Sigmoid colon (tissue), 4 donors: ENCODE results near the genes SLC18B1 and TCF21.

- PRO-cap, result no peak
- RAMPAGE, long total RNA, 4 experiments, result start-site peak on the minus strand in 4 of 4 experiments, at chr6:132798562-132798667 at its widest, 58 to 185 reads per replicate
These were observed at the start of gene SLC18B1 for GRCh38 chr6:132797920-132798833. SLC18B1 (minus strand) TSS chr6:132798637.

GRCh38 chr6:132822892-132823394, 8.6 kb downstream of the RPS12 start:
- PRO-cap, result no peak
- RAMPAGE, long total RNA, 4 experiments, result no peak in any of the 4 experiments

- PRO-cap, result no peak
- RAMPAGE, long total RNA, 4 experiments, result no peak in any of the 4 experiments
These were observed 178.4 kb upstream of the EYA4 start for GRCh38 chr6:133062699-133063297.

DNA sequence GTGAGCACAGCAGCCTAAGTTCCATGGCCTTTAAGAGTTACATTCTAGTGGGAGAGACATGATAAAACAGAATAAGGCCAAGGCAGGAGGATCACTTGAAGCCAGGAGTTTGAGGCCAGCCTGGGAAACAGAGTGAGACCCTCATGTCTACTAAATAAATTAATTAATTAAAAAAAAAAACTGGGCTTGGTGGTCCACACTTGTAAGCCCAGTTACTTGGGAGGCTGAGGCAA, 75.7 kb upstream of the EYA4 start:
- PRO-cap, result no peak
- RAMPAGE, long total RNA, 4 experiments, result no peak in any of the 4 experiments

DNA sequence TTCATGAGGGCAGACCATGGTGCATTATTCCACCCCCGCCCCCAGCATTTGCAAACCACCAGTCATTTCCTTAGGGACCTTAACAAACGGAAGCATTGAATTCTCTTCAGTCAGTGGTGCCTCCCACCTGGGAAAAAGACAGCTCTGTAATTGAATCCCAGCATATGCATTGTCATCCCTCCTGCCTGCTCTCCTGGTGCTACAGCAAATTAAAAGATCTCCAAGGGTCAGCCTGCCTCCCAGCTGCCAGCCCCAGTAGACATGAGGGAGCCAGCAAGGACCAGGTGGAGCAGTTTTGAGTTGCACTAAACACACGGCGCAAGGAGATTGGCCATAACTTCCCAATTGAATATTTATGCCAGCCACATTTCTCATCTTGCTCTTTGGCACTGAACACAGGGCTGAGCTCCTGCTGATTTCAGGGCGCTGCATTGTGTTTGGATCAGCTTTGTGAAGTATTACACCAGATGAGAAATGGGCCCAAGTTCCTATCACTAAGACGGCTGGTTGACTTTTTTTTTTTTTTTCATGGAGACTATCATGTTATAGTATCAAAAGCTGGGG, 190.9 kb downstream of the EYA4 start:
- PRO-cap, result no peak
- RAMPAGE, long total RNA, 4 experiments, result no peak in any of the 4 experiments

DNA sequence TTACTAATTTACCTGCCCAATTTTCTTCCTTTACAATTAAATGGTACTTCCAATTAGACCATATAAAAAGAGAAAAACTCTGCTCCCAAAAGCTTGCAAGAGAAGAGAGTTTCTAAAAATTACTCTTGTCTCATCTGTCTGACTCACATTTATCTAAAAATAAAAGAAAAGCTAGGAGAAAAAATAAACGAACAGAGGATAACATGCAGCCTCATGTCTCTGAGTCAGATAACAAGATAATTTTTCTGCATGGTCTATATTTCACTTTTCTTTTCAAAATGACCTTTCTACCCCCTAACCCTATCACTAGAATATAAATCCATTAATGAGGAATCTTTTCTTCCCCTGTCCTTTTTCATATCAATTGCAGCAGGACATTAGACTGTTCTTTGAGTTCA, 127.2 kb upstream of the TCF21 start:
- PRO-cap, result no peak
- RAMPAGE, long total RNA, 4 experiments, result no peak in any of the 4 experiments

DNA sequence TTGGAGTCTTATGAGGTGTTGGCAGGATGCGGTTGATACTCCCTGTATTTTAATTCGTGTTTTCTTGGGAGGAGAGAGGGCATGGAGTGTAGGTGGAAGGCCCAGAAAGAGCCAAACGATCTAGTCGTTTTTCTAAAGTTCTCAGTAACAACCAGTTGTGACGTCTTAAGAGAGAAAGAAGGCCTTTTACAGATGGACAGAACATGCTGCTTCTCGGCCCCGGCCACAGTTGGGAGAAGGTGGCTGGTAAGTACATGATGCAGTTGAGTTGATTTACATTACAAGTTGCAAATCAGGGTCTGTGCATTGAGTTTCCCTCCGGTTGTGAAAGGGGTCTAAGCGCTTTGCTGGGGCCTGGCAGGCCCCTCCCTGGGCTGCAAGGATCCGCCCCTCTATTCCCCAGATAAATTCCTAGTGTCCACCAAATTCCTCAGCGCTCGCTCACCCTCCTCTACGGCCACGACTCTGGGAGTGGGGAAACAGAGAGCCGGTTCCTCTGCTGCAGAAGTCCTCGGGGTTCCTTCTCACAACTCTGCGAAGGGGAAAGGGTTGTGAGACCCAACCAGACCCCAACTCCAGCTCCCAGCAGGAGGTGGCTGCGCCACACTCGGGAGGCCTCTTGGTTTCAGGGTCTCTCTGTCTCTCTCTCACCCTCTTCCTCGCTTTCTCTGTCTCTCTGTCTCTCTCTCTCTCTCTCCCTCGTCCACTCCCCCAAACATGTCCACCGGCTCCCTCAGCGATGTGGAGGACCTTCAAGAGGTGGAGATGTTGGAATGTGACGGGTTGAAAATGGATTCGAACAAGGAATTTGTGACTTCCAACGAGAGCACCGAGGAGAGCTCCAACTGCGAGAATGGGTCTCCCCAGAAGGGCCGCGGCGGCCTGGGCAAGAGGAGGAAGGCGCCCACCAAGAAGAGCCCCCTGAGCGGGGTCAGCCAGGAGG, at the start of gene TCF21:
TCF21 (plus strand) TSS at position 433 of the 943 bp plus-strand sequence.
- PRO-cap, result no peak
- RAMPAGE, long total RNA, 4 experiments, result start-site peak on the plus strand in 3 of 4 experiments, centred at positions 431 to 497 of the sequence, 222 to 490 reads per replicate; start-site peak on the minus strand in 2 of 4 experiments, centred at positions 275 to 481 of the sequence, 5 to 7 reads per replicate

GRCh38 chr6:133889624-133890611, 1.0 kb downstream of the TCF21 start:
- PRO-cap, result no peak
- RAMPAGE, long total RNA, 4 experiments, result no peak in any of the 4 experiments

DNA sequence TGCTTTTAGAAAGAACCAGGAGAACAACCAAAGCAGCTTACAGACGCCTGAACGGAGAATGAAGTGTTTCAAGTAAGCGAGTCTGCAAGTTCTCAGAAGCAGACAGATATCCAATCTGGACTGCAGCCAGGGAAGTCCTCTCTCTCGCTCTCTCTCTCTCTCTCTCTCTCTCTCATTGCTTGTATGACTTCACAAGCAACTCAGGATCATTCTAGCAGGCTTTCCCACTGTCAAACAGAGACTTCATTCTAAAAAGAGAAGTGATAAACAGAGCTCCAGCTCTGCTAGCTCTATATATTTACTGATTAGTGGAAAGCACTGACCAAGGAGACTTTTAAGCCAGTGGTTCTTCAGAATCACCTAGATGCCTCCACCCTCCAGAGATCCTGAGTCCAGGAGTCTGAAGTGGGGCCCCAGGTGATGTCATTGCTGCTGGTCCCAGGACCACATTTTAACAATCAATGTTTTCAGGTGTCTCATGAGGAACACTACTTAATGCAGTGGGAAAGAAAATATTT, 6.0 kb downstream of the TCF21 start:
- PRO-cap, result no peak
- RAMPAGE, long total RNA, 4 experiments, result no peak in any of the 4 experiments

DNA sequence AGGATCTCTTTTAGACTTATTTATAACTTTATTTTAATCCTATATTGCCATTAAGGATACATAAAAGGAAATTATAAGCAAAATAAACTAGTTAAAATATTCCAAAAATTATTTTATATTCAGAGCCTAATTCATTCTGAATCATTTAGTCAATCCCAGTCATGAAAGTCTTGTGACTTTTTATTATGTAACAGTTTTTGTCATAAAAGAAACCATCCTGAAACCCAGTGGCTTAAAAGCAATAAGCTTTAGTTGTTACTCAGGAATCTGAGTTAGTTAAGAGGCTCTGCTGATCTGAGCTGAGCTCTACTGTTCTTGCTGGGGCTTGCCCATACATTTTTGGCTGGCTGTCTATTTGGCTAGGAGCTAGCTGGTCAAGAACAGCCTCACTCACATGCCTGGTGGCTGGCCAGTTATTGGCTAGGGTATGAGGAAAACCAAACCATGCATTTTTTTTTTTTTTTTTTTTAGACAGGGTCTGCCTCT, 10.6 kb downstream of the TCF21 start:
- PRO-cap, result no peak
- RAMPAGE, long total RNA, 4 experiments, result no peak in any of the 4 experiments

DNA sequence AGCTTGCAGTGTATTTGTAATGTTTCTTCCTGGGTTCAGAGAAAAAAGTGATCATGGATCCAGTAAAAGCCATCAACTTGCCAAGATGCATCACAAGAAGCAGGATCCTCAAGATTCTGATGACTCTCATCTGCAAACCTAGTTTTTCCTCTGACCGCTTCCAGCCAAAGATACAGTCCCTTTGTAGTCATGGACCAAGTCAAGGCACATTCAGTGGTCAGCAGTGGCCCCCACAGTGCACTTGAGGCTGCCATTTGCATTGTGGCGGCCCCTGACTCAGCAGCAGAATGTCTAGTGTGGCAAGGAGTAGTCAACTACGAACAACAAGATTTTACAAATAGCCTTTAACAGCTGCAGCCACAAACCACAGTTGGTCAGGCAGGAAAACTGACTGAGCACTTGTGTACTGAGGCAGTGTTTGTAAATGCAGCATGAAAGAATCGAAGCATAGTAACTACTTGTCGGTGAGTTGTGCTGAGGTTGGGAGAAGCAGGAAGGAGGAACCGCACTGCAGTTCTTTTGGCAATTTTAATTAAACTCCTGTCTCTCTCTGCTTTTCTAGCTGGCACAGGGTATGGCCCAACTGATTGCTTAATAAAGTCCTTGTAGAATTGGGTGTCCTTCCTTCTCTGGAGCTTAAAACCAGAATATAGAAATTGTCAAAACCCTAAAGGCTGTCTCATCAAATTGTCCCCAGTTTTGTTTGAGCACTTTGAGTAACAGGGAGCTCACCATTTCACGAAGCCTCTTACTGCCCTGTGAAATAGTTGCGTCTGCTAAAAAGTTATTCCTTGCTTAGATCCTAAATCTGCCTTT, 49.5 kb downstream of the SLC2A12 start:
- PRO-cap, result no peak
- RAMPAGE, long total RNA, 4 experiments, result no peak in any of the 4 experiments

DNA sequence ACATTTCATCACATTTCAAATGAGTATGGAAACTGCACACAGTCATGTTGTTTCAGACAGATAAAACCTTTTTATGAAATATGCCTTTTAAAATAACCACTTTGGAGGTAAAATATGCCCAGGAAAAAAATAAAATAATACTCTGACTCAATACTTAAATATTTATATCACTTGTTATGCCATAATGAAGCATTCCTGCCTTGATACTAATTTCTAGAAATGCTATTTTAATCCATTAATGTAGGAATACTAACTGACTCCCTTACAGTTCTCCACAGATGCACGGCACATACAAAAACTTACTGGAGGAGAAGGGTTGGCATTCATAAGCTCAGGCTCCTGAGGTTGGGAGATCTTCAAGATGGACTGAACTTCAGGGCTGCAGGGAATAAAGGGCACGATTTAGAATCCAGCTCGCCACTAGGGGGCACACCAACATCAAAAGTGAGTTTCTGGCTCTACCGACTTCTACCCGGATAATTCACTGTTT, 121.3 kb upstream of the SLC2A12 start:
- PRO-cap, result no peak
- RAMPAGE, long total RNA, 4 experiments, result no peak in any of the 4 experiments

DNA sequence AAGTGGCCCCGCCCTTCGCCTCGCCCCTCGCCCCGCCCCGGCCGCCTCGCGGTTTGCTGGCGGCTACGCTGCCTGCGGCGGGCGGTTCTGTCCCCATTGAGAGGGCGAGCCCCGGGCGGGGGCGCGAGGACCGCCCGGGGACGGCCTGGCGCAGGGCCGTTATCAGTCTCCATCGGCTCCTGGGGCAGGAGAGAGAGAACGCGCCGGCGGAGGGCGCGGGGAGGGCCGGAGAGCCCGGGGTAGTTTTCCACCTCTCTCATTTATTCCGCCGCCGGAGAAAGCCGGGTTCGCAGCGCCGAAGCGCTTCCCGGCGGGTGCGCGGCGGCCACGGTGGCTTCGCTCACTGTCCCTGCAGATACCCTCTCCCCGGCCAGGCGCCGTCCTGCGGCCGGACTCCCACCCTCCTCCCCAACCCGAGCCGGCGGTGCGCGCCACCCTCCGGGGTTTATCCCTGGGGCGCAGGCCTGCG, 122.5 kb upstream of the SLC2A12 start:
- PRO-cap, result bidirectional peak, plus-strand start at position 99 of the sequence, minus-strand start outside the sequence
- RAMPAGE, long total RNA, 4 experiments, result no peak in any of the 4 experiments

DNA sequence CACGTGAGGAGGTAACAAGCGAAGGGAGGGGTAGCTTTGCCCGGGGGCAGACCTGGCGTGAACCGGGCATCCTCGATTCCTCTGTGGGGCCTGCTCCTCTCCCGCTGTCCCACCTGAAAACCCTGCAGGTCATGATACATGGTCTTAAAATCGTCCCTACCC, 123.5 kb upstream of the SLC2A12 start:
- PRO-cap, result no peak
- RAMPAGE, long total RNA, 4 experiments, result no peak in any of the 4 experiments

DNA sequence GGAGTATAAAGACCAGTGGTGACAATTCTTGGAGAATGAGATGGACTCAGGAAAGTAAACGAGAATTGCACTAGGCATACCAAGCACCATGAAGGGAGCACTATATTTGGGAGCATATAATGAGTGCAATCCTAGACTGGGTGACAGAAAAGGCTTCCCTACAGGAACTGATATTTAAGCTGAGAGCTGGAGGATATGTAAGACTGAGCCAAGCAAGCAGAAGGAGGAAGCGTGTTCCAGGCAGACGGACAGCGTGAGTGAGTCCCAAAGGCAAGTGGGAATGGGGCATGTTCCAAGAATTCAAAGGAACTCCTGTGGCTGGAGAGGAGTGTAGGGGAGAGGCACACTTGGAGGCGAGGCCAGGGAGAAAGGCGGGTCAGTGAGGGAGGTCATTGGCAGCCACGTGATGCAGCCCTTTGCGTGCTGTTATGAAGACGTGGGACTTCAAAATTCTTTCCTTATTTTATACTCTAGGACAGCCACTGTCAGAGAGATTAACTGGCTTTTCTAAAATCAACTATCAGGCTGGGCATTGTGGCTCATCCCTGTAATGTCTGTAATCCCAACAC, 27.9 kb upstream of the SGK1 start:
- PRO-cap, result no peak
- RAMPAGE, long total RNA, 4 experiments, result no peak in any of the 4 experiments

DNA sequence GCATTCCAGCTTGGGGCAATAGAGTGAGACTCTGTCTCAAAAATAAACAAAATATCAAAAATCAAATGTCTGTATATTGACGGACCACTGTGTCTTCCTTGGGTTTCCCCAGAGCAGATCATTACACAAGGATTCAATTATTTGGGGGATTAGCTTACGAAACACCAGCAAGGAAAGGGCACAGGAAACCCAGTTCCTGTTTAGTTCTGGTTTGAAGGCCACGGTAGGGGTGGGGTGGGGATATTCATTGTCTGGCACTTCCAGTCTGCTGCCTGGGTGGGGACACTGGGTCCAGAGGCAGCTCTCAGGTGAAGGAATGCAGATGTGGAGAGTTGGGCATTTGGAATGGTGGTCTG, 28.5 kb upstream of the SGK1 start:
- PRO-cap, result no peak
- RAMPAGE, long total RNA, 4 experiments, result no peak in any of the 4 experiments

DNA sequence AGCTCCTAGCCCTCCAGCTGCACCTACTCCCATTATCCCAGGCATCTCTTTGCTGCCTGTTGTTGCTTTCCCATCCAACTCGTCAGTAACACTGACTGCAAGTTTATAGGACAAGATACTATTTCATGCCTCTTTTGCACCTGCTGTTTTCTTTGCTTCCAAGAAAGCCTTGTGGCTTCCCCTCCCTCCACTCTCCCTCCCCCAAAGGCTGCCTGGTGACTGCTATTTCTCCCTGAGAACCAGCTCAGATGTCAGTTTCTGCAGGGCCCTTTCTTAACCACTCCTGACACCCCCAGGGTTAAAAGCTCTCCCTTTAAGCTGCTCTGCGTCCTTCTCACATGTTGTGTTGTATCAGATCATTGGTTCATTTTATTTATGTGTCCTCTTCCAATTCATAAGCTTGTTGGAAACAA, 34.3 kb upstream of the SGK1 start:
- PRO-cap, result no peak
- RAMPAGE, long total RNA, 4 experiments, result no peak in any of the 4 experiments

DNA sequence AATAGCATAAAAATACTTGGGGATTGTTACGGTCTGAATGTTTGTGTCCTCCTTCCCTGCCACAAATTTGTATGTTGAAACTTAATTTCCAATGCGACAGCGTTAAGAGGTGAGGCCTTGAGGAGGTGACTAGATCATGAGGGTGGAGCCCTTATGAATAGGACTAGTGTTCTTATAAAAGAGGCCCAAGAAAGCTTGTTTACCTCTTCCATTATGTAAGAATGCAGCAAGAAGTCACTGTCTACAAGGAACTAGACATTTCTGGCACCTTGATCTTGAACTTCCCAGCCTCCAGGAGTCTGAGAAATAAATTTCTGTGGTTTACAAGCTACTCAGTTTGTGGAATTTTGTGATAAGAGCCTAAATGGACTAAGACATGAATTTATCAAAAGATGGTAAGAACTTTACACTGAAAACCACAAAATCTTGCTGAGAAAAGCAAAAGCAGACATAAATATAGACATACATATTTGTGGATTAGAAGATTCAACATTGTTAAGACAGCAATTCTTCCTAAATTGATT, 173.6 kb upstream of the SGK1 start:
- PRO-cap, result no peak
- RAMPAGE, long total RNA, 4 experiments, result no peak in any of the 4 experiments

GRCh38 chr6:134622077-134622398, 304.1 kb upstream of the SGK1 start:
- PRO-cap, result no peak
- RAMPAGE, long total RNA, 4 experiments, result no peak in any of the 4 experiments

DNA sequence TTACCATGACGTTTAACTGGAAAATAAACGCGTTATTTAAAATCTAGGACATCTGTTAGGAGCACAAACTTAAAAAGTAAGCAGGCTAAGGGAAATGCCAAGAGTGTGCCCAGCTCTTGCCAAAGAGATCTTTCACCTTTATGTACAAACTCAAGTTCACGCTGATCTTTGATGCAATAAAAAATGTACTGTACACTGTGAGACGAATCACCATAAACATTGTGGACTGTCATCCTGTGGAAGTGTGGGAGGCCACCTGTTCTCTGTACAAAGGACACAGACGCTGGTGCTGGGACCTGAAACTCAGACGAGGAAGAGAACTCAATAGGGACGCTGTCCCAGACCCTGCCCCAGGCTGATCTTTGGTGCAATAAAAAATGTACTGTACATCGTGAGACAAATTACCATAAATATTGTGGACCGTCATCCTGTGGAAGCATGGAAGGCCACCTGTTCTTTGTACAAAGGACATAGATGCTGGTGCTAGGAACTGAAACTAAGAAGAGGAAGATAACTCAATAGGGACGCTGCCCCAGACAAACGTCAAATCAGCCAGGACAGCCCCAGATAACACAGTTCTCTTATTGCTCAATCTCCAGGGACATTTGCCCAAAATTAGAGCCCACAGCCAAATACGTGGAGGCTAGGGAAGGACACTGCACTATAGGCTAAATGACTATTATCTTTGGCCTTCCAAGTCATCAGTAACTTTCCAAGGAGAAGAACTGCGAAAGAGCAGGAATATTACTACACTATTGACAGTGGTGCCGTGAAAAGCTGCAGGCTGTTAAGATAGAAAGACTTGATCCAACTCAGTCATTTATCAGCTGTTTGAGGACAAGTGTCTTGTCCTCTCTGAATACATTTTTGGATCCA, 312.8 kb upstream of the SGK1 start:
- PRO-cap, result no peak
- RAMPAGE, long total RNA, 4 experiments, result no peak in any of the 4 experiments